Epidermal melanocyte (primary cell): ENCODE measurements around the gene ARID4B.

DNA sequence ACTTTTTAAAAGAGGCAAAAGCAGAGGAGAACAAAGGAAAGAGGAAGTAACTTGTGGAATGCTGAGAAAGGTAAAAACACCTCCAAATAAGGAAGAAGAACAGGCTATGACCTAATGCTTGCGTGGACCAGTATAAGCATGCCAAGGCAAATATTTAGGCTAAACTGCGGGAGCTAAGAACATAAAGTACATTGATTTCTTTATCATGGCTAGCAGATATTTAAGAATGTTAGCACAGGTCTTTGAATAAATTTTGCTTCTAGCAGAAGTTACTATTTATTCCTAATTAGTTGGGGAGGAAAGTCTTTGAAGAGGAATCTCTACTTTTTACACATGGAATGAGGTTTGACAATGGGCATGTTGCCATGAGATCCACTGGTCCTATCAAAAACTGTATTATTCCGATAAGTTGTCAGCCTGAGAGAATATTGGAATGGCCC, 59.4 kb upstream of the MAP10 start:
- RRBS = no CpG with 5 or more reads among the region's 3 CpGs

GRCh38 chr1:233332004-233332583, 4.6 kb downstream of the MAP3K21 start:
- RRBS = no CpG with 5 or more reads among the region's 9 CpGs

DNA sequence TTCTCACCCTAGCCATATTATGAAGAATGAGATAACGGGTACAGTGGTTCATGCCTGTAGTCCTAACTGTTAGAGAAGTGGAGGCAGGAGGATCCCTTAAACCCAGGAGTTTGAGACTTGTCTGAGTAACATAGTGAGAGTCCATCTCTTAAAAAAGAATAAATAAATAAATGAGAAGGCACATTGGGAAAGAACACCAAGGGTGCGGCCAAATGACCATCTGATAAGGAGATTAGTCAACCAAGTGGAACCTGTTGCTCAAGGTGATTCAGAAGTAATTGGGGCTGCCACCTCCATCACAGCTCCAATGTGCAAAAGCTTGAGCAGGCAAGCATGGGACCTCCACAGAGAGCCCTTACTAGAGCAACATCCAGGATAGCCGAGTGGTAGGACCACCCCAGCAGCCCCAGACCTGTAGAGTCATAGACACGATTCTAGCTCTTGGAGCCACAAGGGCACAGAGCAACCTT, 40.7 kb downstream of the KCNK1 start:
- RRBS = no CpG with 5 or more reads among the region's 4 CpGs

- RRBS = no CpG with 5 or more reads among the region's 18 CpGs
Measured at GRCh38 chr1:234408310-234409275, 35.3 kb downstream of the COA6 start.

DNA sequence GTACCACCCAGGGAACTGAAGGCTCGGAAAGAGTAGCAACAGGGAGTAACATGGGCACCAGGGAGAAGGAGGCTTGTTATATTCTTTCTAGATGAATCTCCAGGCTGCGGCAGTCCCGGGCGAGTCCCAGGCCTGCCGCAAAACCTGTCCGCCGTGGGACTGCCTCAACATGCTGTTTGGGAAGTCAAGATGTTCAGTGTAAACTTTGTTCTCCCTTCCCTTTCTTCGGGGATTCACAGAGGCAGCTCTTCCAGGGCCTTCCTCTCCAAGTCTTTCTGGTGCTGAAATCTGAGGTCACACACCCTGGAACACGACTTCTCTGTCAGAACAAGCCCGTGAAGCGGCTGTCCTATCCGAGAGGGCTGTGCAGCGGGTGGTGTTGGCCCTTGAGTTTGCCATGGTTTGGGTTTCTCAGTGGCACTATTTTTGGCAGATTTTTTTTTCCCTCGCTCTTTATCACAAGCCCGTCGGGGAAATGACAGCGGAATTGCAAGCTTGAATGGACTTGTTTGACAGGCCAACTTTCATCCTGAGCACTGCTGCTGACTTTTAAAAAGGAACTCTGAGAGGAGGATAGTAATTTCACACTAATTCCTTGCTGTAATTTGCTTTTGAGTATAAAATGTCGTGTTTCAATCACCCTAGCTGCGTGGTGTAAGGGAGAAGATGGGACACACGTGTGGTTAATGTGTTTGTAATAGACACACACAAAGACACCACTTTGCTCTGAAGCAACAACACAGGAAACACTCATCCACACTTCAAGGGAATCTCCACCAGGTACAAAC, 60.0 kb upstream of the TARBP1 start:
- RRBS = no CpG with 5 or more reads among the region's 20 CpGs

GRCh38 chr1:234585276-234586349, 24.4 kb downstream of the IRF2BP2 start:
- RRBS = no CpG with 5 or more reads among the region's 17 CpGs

GRCh38 chr1:234627977-234628382, 18.0 kb upstream of the IRF2BP2 start:
- RRBS = no CpG with 5 or more reads among the region's 4 CpGs

DNA sequence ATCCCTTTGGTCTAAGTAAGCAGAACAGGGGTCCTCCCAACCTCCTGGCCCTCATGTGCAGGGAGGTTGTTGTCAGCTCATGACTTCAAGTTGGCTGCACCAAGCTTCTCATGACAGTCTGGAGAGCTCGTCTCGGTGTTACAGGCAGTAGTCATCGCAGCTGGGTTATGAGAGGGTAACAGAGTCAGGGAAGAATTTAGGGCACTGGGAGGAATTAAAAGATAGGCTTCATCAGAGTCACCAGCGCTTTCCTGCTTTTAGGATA, 92.6 kb upstream of the IRF2BP2 start:
- RRBS = no CpG with 5 or more reads among the region's 4 CpGs

GRCh38 chr1:234724185-234724545, 114.2 kb upstream of the IRF2BP2 start:
- RRBS = no CpG with 5 or more reads among the region's 10 CpGs

DNA sequence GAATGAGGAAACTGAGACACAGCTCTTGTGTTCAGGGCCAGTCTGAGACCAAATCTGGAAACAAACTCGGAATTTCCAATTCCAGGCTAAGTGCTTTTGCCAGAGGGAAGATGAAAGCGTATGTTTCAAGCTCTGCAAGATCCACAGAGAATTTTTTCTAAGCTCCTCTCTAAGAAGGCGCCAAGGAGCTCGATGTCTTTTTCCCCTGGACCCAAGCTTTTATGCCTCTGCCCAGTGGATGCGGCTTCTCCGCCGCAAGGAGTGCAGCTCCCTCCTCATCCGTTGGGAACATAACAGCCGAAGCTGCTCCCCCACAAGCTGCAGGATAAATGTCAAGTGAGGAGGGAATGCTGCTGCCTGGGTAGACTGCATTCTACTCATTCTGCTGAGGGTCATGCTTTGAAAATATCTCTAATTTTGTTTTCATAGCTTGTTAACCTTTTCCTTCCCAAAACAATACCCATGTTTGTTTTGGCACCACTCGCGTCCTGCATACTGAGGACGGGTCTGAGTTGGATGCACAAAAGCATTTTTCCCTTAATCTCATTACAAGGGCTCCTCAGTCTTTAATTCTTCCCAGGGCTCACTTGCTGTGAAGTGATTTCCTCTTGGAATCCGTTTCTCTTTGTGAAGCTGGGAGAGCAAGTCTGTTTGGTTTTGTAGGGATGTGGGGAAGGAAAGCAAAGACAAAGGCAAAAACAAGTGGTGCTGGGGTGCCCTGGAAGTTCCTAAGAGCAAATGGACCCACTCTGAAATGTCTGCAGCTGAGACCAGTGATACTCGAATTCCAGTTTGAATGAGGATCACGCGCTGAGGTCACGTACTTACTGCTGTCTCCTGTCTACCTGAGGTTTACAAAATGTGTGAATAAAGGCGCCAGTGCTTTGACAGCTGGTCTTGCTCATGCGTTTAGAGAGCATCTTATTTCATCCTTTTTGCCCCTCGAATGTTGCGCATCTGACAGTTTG, 134.0 kb upstream of the IRF2BP2 start:
- RRBS = no CpG with 5 or more reads among the region's 21 CpGs

DNA sequence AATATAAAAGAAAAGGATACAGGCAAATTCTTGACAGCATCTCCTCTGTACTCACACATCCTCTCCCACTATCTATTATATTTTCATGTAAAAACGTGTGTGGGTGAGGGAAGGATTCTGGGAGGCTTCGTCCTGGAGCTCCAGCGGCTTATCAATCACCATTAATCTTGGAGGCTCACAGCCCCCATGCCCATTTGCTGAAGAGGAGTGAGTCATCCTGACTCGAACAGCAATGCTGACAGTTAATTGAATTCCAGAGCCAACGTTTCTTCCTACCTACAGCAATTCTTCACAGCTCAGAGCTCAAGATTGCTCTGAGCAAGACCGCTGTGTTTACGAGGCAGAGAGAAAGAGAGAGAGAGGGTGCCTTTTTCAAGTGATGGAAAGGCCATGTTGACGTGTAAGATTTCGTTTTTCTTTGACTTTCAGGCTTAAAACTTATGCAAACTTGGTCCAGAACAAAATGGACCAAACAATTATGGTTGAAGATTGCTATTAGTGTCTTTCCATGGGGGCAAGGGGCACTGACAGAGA, 135.8 kb upstream of the IRF2BP2 start:
- RRBS = no CpG with 5 or more reads among the region's 9 CpGs

- RRBS = no CpG with 5 or more reads among the region's 7 CpGs
Measured at GRCh38 chr1:234746642-234747086, 136.7 kb upstream of the IRF2BP2 start.

GRCh38 chr1:234755227-234755881, 145.4 kb upstream of the IRF2BP2 start:
- RRBS = no CpG with 5 or more reads among the region's 11 CpGs

GRCh38 chr1:234856576-234857304, 246.8 kb upstream of the IRF2BP2 start:
- RRBS = no CpG with 5 or more reads among the region's 8 CpGs

DNA sequence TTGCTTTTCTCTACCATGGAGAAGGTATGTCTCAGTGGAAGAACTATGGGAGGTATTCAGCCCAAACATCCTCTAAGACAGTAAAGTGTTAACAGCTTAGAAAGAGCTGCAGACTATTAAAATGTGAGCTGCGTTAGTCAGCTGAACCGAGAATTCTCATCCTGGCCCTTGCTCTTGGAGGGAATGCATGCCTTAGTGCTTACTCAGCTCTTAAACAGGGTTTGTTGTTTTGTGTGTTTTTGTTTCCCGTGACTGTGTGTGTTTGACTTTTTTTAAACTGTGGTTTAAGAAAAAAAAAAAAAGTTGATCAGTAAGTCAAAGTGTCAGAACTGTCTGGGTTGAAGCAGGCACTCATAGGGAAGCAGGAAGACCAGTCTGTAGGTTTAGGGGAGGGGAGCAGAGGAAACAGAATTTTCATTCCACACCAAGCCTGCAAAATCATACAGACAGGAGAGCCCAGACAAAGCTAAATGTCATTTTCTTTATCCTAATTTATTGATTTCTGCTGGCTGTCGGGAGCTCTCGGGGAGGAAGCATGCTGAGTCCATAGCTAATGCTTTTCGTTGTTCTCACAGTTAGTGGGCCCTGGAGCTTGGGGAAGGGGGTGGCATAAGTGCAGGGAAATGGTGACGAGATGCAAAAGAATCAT, 202.6 kb downstream of the TOMM20 start:
- RRBS = no CpG with 5 or more reads among the region's 7 CpGs

- RRBS = no CpG with 5 or more reads among the region's 17 CpGs
Measured at GRCh38 chr1:234970379-234971494, 157.9 kb downstream of the TOMM20 start.

GRCh38 chr1:235073230-235074310, 55.1 kb downstream of the TOMM20 start:
- RRBS = no CpG with 5 or more reads among the region's 28 CpGs

DNA sequence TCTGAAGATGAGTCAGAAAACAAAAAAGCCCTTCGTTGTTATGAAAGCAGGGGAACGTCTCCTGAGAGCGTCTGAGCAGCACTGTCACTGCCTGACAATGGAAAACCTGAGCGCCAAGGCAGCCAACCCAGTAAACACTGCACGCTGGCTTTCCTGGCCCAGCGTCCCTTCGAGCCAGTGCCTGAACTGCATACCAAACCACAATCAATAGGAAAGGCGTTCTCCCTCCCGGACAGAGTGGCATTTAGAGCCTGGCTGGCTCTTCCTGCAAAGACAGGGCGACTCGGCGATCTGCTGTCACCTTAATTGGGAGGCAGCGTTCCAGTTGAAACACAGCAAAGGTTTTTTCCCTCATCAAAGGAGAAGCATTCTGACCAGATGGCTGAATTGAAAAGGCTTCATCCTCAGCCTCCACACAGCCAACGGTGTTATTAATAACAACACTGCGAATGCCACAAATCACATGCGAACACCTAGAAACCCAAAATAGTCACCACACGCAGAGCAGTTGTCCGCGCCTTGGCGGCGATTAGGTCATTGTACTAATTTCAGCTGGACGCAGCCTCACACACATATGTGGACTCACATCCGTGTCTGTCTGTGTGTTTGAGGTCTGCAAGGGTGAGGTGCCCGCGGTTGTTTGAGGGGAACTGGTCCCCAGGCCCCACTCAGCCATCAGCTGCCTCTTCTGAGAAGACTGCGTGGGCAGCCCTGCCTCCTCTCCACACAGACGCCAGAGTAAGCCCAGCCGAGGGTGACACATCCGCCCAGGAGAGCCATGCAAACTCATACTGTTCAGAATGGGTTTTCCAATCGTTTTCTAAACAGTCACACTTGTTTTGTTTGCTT, 53.7 kb downstream of the TOMM20 start:
- RRBS = no CpG with 5 or more reads among the region's 30 CpGs

- RRBS = no CpG with 5 or more reads among the region's 17 CpGs
Measured at GRCh38 chr1:235108912-235109878, 19.4 kb downstream of the TOMM20 start.

- RRBS = 2% methylated on average over 28 of the region's 43 CpGs
Measured at GRCh38 chr1:235327765-235328383, at the start of gene ARID4B. TSS of gene ARID4B (minus strand) at chr1:235328179.